Measurements from ENCODE around the genes POMZP3, SPDYE18 and PTPN12.

DNA sequence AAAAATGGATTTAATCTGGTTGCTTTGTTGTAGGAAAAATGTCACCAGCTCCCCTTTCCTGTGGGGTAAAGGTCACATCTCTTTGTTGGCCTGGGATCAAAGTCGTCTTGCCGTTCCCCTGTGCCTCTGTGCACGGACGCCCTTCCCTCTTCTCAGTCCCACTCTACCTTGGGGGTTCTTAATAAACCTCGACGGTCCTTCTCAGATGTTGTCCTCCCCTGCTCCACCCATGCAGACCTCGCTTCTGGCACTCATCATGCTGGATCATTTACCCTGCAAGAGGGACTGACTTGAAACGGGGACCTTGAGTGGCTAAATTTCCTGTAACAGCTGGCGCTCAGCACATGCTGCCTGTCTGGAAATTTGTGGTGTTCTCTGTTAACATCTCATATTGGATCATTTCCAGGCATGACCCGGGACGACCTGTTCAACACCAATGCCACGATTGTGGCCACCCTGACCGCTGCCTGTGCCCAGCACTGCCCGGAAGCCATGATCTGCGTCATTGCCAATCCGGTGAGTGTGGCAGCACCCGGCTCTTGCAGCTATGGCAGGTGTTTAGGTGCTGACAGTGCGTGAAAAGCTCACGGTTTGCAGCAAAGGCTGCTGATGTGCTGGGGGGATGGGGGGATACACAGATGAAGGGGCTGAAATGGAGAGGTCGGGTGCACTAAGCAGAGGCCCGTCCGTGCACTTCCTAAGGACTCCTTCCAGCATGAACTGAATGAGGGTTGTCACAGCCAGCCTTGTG, 9.8 kb downstream of the MDH2 start:
- RRBS, result 91% methylated on average over 5 of the region's 22 CpGs

- RRBS, result no CpG with 5 or more reads among the region's 15 CpGs
These were observed 18.4 kb downstream of the MDH2 start for GRCh38 chr7:76066191-76066781.

DNA sequence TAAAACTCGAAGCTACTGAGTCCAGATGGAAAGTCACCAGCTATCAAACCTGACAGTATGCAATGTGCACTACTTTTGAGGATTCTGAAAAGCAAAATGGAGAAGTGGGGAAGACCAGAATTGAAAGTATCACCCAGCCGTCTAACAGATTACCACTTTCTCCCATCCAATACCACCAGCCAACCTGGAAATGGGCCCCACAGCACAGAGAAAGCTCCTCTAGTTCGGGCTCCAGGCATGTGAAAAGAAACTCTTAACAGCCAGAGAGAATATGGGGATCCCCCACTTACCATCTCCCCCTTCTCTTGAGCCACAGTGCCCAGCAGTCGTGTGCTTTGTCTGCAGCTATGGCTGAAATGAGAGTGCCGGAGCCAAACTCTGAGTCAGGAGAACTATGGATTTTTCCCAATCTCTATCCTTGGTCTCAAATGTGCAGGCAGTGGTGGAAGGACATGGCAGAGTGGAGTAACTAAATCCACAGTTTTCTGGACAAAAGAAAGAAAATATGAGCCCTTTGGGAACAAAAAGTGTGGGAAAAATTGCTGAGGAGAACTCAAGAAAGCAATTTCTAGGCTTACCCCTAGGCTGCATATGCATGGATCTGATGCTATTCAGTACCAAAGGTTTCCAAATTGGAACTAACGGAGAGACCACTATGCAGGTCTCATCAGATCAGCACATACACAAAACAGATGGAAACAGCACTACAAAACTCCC, 67.6 kb upstream of the SRRM3 start:
- RRBS, result no CpG with 5 or more reads among the region's 6 CpGs

DNA sequence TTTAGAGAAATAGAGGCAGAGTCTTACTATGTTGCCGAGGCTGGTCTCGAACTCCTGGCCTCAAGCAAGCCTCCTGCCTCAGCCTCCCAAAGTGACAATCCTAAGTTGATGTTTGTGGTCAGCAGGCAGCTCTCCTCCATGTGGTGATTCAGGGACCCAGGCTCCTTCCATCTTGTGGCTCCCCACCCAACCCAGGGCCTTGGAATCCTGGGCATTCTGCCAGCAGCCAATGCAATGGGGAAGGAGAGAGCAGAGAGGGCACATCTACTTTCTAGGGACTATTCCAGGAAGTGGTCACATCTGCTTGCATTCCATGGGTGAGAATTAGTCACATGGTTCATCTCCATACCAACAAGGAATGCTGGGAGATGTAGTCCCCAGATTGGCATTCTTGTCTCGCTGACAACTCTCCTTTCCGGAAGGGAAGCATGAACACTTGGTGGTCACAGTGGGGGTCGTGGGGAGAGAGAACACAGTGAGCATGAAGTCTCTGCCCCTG, 9.9 kb upstream of the SRRM3 start:
- RRBS, result no CpG with 5 or more reads among the region's 5 CpGs

- RRBS, result no CpG with 5 or more reads among the region's 8 CpGs
These were observed 797 bp downstream of the SRRM3 start for GRCh38 chr7:76202456-76202929.

DNA sequence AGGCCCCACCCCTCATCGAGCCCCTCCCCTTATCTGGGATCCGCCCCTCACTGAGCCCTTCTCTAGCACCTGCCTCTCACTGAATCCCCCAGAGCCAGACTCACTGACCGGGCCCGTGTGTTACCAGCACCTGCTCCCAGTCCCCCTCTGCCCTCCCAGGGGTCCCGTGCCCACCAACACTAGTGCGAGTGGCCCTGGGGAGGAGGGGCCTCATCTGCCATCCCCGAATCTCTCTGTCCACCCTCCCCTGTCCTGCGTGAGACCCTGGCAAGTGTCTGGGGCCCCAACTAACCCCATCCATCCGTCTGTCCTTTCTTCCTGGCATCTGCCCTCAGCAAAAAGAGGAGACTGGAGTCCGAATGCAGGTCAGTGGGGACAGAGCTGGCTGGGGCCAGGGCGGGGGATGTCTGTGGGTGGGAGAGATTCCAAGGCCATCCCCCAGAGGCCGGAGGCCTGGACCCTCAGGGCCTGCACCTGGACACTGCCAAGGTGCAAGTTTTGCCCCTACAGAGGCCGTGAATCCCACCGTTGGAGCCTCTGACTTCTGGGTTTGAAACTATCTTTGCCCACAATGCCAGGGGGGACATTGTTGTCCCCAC, 41.8 kb upstream of the HSPB1 start:
- RRBS, result no CpG with 5 or more reads among the region's 14 CpGs

DNA sequence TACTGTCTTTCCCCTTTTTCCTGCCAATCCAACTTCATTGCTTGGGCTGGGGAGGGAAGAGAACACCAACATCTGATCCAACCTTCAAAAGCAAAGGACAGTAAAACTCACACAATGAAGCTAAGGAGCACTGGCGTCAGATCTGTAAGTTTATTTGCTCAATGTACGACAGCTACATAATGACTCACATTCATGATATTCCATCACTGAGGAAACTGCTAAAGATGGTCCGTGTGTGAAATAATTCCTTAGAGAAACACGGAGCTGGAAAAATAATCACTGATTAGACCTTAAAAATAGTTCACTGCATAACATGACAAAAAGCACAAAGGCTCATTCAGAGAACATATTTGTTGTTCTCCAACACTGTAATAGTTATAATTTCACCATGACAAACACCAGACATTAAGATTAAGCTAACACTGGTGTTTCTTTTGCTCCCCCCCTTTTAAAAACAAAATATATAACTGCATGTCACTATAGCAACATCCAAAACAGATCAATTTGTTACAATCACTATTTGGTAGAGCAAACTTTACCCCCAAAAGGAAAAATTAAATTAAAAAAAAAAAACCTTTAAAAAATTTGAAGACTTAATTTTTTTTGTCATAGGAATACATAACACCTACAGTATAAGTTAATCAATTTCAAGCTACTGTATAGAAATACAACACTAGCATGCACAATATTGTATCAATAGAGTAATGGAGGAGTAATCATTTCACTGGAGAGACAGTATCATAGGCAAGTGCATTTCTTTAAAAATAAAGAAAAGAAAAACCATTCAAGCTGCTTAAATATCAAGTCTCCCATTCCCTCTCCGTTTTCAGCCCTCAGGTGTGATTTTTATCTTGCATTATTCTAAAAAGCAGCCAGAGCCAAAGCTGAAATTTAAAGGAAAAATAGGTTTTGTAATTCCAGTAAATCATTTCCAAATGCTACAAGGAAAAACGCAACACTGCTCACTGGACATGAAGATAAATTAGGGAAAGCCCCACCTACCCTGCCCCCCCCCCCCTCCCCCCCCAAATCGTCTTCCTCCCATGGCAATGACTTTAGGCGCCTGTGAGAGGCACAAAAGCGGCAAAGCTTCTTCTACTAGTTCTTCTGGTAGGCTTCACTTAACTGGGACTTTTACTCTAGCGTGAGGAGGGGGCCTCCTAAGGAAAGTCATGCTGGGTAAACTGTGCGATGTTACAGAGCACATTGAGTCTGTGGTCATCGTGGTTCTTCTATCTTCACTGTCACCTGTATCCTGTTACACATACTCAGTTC, 24.6 kb downstream of the HSPB1 start:
- RRBS, result no CpG with 5 or more reads among the region's 12 CpGs

DNA sequence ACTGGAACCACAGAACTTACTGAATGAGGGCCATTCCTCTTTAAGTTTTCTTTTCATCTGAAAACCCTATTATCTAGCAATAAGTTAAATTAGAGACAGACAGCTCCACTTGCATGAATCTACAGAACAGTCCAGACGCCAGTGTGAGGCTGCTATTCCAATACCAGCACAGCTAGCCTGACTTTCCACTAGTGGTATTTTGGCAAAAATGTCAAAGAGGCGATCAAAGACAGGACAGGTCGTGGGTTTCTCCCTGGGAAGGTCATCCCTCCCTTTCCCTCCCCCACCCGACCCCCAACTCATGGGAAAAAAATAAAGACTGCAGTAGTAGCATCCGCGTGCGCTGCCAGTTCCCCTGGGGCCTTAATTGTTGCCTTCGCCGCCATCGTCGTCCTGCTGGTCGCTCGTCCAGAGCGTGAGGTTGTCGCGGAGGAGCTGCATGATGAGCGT, 26.8 kb downstream of the HSPB1 start:
- RRBS, result no CpG with 5 or more reads among the region's 17 CpGs

DNA sequence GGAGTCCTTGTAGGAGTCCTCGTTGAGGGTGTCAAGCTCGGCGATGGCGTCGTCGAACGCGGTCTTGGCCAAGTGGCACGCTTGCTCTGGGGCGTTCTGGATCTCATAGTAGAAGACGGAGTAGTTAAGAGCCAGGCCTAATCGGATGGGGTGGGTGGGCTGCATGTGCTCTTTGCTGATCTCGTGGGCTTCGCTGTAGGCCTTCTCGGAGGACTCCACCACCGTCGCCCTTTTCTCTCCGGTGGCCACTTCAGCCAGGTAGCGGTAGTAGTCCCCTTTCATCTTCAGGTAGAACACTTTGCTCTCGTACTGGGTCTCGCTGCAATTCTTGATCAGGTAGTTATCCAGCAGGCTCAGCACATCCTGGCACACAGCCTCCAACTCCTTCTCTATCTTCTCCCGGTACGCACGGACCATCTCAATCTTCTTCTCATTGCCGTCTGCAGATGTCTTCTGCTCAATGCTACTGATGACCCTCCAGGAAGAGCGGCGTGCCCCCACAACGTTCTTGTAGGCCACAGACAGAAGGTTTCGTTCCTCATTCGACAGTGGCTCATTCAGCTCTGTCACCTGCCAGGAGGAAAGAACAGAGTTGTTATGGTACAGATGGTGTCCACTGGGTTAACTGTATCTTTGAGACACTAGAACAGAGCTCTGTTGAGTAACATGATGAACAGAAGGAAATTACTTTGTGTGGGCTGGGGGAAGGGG, 27.3 kb downstream of the HSPB1 start:
- RRBS, result no CpG with 5 or more reads among the region's 30 CpGs

GRCh38 chr7:76627112-76628243, at the start of gene POMZP3:
Gene POMZP3 (minus strand): TSS chr7:76627279.
- RRBS, result 0% methylated on average over 7 of the region's 76 CpGs

GRCh38 chr7:77006011-77006409, 26.2 kb downstream of the SPDYE17 start:
- RRBS, result no CpG with 5 or more reads among the region's 14 CpGs

- RRBS, result no CpG with 5 or more reads among the region's 2 CpGs
These were observed at the start of gene SPDYE18 for GRCh38 chr7:77062452-77062851. Gene SPDYE18 (minus strand): TSS chr7:77062558.

DNA sequence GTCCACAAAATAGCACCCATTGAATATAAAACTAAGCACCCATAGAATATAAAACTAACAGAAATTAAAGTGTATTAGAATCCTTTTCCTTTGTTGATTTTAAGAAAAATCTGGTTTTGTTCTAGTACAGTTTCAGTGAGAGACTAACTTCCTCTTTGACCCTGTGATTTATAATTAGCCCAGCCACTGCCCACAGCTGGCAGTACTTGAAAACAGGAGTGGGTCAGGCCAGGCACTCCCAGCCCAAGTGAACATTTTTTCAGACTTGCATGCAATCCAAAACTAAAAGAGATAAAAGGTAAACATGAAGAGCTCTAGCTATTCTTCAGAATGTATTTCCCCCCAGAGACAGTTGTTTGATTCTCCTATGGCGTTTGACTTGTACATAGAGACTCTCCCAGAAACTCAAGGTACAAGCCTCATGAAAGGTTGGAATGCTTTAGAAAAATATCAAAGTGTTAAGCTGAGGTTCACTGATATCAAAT, 70.1 kb upstream of the FGL2 start:
- RRBS, result no CpG with 5 or more reads among the region's 1 CpG

DNA sequence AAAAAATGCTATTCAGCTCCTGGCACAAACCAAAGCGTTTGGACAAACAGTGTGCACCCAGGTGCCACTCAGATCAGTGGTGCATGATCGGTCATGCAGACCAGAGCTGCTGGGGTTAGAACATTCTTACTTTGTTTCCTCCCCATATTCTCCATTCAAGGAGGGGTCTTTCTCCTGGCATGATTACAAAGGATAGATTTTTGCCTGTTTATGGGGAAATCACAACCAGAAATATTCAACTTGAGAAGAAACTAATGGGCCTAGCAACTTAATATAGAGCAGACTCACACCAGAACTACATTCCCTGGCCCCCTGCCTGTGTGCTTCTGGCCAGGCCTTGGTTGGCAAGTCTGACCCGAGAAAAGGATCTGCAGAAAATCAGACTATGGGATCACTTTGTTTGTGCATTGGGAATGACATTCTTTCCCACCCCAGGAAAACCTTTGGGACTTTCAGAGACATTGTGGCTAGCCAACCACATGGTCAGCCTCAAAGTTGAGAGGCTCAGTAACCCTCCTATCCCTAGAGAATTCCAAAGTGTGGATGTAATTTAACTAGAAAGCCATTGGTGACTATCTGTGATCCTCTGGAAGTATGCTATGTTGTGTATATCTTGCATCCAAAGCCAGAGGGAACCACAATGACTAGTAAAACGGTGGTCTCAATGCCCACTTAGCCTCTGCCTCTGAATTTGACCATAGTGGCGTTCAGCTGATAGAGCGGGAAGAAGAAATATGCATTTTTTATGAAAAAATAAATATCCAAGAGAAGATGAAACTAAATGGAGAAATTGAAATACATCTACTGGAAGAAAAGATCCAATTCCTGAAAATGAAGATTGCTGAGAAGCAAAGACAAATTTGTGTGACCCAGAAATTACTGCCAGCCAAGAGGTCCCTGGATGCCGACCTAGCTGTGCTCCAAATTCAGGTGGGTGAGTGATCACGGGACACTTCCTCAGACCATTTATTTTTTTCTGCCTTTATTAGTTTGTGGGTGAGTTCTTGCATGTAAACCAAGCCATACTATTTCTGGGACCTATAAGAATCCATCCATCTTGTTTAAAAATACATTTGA, 82.6 kb upstream of the FGL2 start:
- RRBS, result no CpG with 5 or more reads among the region's 8 CpGs

GRCh38 chr7:77415271-77415847, 790 bp downstream of the GSAP start:
- RRBS, result no CpG with 5 or more reads among the region's 28 CpGs

DNA sequence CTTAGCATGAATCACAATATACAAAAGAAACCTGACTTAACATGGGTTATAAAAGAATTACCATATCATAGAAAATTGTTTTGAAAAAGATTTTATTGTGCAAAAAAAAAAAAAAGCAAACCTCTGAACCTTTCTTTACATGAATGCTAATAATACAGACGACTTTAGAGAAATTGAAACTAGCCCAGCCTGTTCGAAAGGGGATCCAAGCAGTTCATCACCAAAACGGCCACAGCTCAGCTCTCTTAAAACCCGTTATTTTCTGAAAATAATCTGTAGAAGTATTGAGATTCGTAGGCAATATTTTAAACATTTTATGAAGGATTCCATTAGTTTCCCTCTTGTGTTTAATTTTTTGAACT, 9.8 kb upstream of the GSAP start:
- RRBS, result no CpG with 5 or more reads among the region's 5 CpGs

DNA sequence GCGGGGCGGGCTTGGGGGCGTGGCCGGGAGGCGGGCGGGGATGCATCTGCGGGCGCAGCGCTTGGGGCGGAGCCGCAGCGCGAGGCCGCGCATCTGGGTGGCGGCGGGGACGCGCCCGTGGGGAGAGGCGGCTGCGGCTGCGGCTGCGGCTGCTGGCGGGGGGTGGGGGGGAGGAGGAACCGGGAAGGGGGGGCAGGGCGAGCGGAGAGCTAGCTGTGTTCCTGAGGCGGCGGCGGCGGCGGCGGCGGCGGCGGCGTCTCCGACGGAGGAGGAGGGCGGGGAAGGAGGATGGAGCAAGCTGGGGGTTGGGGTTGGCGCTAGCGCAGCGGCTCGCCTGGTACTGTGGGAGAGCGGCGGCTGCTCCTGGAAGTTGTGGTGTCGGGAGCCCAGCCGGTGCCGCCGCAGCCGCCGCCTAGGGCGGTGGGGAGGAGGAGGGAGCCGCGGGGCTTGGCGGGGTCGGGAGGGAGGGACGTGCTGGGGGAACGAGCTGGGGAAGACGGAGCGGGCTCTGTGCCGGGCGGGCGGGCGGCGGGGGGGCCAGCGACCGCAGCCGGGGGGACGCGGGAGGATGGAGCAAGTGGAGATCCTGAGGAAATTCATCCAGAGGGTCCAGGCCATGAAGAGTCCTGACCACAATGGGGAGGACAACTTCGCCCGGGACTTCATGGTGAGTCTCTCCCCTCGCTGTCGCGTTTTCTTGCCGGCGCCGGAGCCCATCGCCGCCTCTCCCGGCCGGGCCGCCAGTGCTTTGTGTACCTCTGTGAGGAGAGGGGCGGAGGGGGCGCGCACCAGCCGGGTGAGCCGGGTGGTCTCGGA, at the start of gene PTPN12:
PTPN12 (plus strand) TSS at position 317 of the 816 bp plus-strand sequence.
- RRBS, result under 1% methylated on average over 16 of the region's 91 CpGs

- RRBS, result no CpG with 5 or more reads among the region's 7 CpGs
These were observed 64.5 kb downstream of the PTPN12 start for GRCh38 chr7:77601360-77602253.

GRCh38 chr7:77797511-77797919, 719 bp downstream of the TMEM60 start:
- RRBS, result no CpG with 5 or more reads among the region's 8 CpGs

- RRBS, result no CpG with 5 or more reads among the region's 1 CpG
These were observed 261.9 kb downstream of the MAGI2 start for GRCh38 chr7:79191449-79192065.